Fibroblast of villous mesenchyme (primary cell): ENCODE measurements around the genes H2BC11, H2BC13 and H4C11.

GRCh38 chr6:26372584-26373334 is 7.8 kb downstream of the BTN3A2 start:
- CAGE, long polyA plus RNA = no peak

DNA sequence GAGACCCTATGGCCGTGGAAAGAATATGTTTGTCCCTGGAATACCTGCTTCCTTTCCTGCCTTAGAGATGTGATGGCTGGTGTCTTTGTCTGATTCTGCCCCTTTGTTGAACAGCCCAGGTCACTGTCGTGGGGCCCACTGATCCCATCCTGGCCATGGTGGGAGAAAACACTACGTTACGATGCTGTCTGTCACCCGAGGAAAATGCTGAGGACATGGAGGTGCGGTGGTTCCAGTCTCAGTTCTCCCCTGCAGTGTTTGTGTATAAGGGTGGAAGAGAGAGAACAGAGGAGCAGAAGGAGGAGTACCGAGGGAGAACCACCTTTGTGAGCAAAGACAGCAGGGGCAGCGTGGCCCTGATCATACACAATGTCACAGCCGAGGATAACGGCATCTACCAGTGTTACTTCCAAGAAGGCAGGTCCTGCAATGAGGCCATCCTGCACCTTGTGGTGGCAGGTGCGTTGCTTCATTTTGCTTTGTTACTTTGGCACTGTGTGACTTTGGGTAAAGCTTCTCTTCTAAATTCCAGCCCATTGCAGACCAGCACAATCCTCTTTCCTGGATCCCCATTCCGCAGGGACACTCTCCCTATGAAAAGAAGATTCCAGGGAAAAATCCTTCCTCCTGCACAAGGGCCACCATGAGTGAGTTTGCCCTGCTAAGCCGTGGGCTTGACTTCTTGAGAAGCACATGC is 17.3 kb upstream of the BTN3A3 start:
- CAGE, long polyA plus RNA = no peak

GRCh38 chr6:26451458-26452029 is 6.2 kb upstream of the BTN2A1 start:
- CAGE, long polyA plus RNA = no peak

- CAGE, long polyA plus RNA = no peak
Measured at GRCh38 chr6:26536476-26537020, 1.6 kb upstream of the HMGN4 start.

- CAGE, long polyA plus RNA = no peak
Measured at GRCh38 chr6:26555181-26555593, 17.0 kb downstream of the HMGN4 start.

GRCh38 chr6:26594340-26594675 is 2.4 kb upstream of the ABT1 start:
- CAGE, long polyA plus RNA = no peak

DNA sequence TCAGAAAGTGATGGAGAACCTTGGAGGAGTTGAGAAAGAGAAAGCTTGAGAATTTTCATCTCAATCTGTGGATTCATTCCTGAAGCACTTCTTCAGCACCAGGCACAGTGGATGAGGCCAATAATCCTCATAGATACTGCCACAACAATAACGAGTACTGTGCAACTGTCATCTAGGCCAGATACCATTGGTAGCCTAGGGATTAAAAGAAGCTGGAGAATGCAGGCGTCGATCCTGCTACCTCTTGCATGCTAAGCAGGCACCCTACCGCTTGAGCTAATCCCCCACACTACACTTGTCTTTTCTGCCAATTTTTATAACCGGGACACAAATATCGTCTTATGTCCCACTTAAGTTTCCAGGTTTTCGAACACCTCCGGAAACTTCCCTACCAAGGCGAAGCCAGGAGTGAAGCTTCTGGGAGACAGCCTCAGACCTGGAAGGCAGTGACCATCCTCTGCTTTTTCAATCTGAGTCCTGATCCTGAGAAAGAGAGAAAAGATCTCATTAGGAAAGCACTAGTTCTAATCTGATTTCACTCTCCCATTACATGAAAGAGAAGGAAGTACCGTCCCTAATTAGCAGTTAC is 90.2 kb upstream of the ZNF322 start:
- CAGE, long polyA plus RNA = no peak

- CAGE, long polyA plus RNA = no peak
Measured at GRCh38 chr6:27078625-27079028, 54.0 kb downstream of the H2BC11 start.

DNA sequence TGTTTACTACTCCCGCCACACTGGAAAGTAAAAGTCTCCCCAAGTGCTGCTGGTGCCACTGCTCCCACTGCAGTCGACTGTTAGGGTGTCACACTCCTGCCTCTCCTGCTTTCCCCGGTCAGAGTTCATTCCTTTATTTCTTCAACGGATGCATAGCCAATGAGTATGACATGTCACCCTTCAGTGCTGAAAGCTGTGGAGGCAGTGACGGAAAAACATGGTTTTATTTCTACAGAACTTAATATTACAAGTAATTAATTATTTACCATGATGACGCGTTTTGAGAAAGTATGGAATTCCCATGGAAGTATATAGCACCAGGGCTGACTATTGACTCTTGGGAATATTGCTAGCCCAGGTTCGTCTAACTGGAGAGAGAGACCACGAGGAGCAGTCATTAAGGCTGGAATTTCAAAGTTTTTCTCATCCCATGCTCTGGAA is 40.4 kb downstream of the H2BC11 start:
- CAGE, long polyA plus RNA = no peak

GRCh38 chr6:27132194-27132941 is at the start of gene H2BC11:
H2BC11 (minus strand) TSS chr6:27132795.
- CAGE, long polyA plus RNA = no peak

DNA sequence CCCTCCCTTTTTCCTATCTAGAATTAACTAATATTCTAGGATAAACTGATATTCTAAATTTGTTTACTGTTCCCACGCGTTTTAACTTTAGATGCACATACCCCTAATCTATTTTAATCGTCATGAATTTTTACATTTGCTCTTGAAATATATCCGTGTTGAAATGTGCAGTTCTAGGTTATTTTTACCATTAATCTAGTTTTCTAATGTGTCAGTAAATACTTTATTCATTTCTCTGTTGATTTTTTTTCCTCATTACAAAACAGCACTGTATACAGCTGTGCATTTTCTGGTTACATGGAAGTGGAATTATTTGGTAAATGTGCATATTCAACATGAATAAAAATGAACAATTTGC is 1.2 kb downstream of the H4C9 start:
- CAGE, long polyA plus RNA = no peak

- CAGE, long polyA plus RNA = no peak
Measured at GRCh38 chr6:27145519-27146516, 837 bp downstream of the H2BC12 start.

- CAGE, long polyA plus RNA = no peak
Measured at GRCh38 chr6:27303645-27304067, 8.4 kb downstream of the POM121L2 start.

DNA sequence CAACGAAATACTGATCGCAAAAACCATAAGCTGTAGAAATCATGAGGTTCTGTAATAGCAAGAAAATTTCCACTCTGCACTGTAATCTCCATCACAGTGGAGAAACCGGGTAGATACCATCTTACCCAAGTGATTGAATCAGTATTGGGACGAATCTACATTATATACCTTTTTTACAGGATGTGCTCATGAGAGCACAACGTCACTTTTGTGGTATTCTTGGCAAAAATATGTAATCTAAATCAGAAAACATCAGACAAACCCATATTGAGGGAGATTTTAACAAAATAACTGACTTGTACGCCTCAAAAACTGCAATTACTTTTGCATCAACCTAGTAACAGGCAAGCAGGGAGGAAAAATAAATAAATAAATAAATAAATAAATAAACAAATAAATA is 6.9 kb upstream of the ZNF184 start:
- CAGE, long polyA plus RNA = no peak

- CAGE, long polyA plus RNA = no peak
Measured at GRCh38 chr6:27604814-27605323, 132.0 kb upstream of the ZNF184 start.

- CAGE, long polyA plus RNA = no peak
Measured at GRCh38 chr6:27738341-27738674, 69.4 kb downstream of the H2BC13 start.

- CAGE, long polyA plus RNA = no peak
Measured at GRCh38 chr6:27795777-27796274, 11.9 kb downstream of the H2BC13 start.

- CAGE, long polyA plus RNA = no peak
Measured at GRCh38 chr6:27807391-27808079, at the start of gene H2BC13. H2BC13 (minus strand) TSS chr6:27807929.

GRCh38 chr6:27823628-27824366 is at the start of gene H4C11:
H4C11 (plus strand) TSS chr6:27824092.
- CAGE, long polyA plus RNA = no peak

DNA sequence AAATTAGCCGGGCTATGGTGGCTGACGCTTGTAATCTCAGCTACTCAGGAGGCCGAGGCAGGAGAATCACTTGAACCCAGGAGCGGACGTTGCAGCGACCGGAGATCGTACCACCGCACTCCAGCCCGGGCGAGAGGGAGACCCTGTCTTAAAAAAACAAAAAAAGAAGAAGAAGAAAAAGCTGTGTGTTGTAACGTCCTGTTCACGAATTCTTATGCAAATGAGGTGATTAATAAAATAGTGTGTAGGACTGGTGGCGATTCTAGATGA is 285 bp upstream of the H2AC16 start:
- CAGE, long polyA plus RNA = no peak